ENCODE measurements around a stretch of chr20.

GRCh38 chr20:63752751-63753291, 13.2 kb downstream of the SLC2A4RG start:
- CAGE, long polyA plus RNA, result no peak
- RRBS, result no CpG with 5 or more reads among the region's 25 CpGs

DNA sequence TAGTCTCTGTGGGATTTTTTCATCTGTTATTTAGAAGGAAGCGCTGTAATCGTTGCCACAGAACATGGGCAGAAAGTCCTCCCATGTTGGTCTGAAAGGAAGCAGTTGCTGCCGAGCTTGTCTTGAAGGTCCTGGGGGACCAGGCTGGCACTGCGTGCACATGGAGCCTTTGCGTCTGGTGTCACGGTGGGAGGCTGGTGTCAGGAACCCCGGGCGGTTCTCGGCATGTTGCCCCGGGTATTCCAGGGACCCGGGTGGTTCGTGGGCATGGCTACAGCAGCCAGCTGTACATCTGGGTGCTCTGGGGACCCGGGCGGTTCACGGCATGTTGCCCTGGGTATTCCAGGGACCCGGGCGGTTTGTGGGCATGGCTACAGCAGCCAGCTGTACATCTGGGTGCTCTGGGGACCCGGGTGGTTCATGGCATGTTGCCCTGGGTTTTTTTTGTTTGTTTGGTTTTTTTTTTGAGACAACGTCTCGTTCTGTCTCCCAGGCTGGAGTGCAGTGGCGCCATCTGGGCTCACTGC, 11.6 kb downstream of the TPD52L2 start:
- CAGE, long polyA plus RNA, result no peak
- RRBS, result 100% methylated on average over 2 of the region's 21 CpGs

- CAGE, long polyA plus RNA, result no peak
- RRBS, result 100% methylated on average over 2 of the region's 20 CpGs
These were observed 5.4 kb downstream of the ZNF512B start for GRCh38 chr20:63964225-63964819.

- CAGE, long polyA plus RNA, result no peak
- RRBS, result no CpG with 5 or more reads among the region's 17 CpGs
These were observed 1.8 kb downstream of the PRPF6 start for GRCh38 chr20:63982621-63983280.

DNA sequence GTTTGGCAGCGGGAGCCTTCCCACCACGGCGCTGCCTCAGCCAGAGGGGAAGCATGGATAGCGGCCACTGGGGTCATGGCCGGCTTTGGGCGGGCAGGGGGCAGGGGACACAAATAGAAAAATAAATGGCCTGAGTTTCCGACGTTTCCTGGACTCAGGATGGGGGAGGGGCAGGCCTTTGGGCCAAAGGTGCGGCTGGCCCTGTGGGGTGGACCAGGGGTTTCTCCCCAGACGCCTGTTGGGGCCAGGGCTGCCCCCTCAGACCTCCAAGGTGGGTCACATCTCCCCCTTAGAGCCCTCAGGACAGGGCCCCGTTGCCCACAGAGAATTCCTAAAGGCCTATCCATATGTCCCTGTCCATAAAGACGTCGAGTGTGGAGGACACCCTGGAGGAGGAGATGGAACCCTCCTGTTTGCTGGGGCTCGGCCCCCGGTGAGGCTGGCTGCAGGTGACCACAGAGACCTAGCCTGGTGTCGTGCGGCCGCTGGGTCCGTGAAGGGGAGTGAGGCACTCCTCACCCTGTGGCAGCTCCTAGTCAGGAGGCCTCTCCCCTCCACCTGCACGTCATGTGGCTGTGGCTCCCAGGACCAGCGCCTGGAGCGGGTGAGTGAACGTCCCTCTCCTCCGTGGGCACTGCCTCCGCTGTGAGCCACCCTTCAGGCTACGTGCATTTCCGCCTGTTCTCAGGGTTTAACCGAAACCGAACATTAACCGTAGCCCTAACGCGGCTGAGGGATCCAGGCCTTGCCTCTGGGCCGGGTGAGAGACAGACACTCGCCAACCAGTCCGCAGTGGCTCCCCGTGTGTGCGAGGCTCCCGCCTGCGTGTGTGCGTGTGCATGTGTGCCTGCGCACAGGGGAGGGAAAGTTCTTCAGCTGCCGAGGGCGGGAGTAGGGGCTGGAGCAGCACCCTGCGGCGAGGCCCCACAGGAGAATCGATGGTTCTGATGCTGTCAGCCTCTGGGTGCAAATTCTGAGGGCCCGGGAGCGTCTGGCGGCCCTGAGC, 6.1 kb upstream of the TCEA2 start:
- CAGE, long polyA plus RNA, result no peak
- RRBS, result 68% methylated on average over 3 of the region's 49 CpGs

- CAGE, long polyA plus RNA, result no peak
- RRBS, result 6% methylated on average over 10 of the region's 36 CpGs
These were observed 485 bp upstream of the LKAAEAR1 start for GRCh38 chr20:64084463-64085302.

GRCh38 chr20:64164916-64165811, 912 bp downstream of the MYT1 start:
- CAGE, long polyA plus RNA, result no peak
- RRBS, result no CpG with 5 or more reads among the region's 23 CpGs

DNA sequence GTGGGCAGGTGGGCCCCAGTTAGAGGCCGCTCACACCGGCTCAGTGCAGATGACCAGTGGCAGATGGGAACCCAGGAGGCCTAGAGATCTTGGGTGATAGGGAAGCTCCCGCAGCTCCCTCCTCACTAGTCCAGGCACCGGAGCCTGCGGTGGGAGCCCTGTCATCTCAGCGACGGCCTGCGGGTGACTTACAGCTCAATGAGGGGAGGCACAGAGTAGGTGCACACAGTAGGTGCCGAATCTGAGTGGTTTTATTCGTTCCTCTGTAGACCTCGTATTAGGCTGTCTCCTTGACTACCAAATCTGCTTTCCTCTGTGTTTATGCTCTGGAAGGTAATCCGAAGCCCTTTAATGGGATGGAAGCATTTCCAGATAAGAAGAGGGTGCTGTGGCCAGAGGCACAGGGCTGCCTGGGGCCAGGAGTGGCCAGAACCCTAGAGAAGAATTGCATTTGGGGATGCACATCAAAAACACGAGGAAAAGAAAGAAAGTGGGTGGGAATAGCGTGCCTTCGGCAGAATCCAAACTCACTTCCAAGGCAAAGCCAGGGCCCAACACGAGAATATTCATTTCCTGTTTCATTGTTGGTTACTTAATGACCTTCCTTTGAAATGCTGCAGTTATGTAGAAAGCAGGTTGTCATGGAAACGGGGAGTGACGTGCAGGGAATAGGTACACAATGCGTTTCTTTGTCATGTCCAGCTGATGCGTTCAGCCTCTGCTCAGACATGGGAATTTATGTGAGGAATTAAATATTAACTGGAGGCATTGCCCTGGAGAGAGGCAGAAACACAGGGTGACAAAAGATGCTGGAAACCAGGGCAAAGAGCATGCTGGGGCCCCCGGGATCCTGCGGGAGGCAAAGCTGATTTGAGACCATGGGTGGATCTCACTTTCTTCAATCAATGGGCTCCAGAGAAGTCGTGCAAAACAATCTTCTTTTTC, 24.7 kb downstream of the MYT1 start:
- CAGE, long polyA plus RNA, result no peak
- RRBS, result 84% methylated on average over 3 of the region's 23 CpGs

- CAGE, long polyA plus RNA, result no peak
- RRBS, result no CpG with 5 or more reads among the region's 16 CpGs
These were observed 43.6 kb upstream of the PCMTD2 start for GRCh38 chr20:64211941-64212407.

- CAGE, long polyA plus RNA, result no peak
- RRBS, result no CpG with 5 or more reads among the region's 10 CpGs
These were observed 41.8 kb upstream of the PCMTD2 start for GRCh38 chr20:64213798-64214156.

GRCh38 chr20:64236369-64237023, 19.1 kb upstream of the PCMTD2 start:
- CAGE, long polyA plus RNA, result no peak
- RRBS, result no CpG with 5 or more reads among the region's 12 CpGs

DNA sequence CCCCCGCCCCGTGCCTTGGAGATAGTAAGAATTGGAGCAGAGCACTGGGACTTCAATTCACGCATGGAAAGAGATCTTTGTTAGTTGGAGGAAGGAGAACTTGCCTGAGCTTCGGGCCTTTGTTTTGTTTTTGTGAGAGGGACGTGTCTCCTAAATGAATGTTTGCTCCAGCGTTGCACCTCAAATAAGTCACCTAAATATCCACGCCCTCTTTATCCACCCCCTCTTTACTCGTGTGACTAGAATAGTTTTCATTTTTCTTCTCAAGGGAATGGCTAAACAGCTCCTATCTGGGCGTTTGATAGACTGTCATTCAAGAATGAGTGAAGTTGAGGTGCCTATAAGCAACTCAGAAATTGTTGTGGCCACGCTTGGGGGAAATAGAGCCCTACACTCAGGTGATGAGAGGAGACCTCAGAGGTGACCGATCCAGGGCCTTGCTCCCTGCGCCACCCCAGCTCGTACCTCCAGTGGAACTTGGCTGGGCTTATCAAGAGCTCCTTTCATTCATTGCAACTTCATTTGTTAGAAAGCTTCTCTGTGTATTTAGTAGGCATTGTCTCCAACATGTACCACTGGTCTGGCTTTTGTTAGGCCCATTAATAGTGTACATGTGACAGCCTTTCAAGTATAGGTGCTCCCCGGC, 857 bp downstream of the PCMTD2 start:
- CAGE, long polyA plus RNA, result no peak
- RRBS, result no CpG with 5 or more reads among the region's 14 CpGs